Melanocyte of skin (primary cell): ENCODE results near the genes HOXC5, OR6C4, METTL7B and ITGA7.

- CAGE, long polyA plus RNA, 2 experiments = no peak in any of the 2 experiments
Measured at GRCh38 chr12:53963908-53964288, 9.0 kb upstream of the HOXC11 start.

GRCh38 chr12:53967500-53967920 lies 5.4 kb upstream of the HOXC11 start:
- CAGE, long polyA plus RNA, 2 experiments = no peak in any of the 2 experiments

DNA sequence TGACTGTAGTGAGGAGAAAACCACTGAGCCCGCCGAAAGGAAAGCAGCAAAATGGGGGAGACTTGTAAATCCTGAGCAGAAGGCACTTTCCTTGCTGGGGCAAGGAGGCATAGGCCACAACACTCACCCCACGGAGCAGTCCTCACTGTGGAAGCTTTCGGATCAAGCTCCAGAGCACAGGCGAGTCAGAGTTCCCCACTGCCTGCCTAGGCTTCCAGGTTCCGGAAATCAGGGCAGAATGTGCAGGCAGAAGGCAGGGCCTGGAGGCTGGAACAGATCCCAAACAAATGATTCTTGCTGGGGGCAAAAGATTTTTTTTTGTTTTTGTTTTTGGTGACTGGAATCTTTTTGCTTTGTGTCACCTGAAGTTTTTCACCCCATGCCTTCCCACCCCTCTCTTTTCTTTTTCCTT lies 4.4 kb upstream of the HOXC11 start:
- CAGE, long polyA plus RNA, 2 experiments = no peak in any of the 2 experiments

DNA sequence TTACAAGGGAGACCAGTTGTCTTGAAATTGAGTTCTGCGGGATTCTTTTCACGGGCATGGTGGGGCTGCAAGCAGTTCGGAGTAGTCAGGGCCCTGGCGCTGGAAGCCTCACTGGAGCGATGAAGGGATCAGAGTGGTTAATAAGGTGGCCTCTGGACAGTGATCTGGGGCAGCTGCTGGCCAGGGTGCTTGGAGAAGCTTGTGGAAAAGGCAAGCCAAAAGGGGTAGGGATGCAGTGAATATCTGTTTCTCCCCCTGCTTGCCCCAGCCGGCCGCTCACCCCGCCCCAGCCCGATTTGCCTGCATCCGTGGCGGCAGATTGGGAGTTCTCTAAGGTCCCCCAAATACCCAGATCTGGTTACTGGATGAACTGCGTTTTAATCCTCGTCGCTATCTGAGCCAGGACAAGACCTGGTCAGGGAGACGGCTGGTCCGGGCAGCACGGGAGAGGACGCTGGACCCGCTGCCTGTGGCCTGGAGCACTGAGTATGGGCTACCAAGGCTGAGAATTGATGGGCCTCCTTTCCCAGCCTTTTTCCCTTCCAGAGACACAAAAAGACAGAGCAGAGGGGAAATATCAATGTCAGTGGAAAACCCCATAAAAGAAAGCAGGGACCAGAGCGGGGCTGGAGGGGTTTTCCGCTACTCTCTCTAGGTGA lies 7.2 kb upstream of the HOXC6 start:
- CAGE, long polyA plus RNA, 2 experiments = no peak in any of the 2 experiments

DNA sequence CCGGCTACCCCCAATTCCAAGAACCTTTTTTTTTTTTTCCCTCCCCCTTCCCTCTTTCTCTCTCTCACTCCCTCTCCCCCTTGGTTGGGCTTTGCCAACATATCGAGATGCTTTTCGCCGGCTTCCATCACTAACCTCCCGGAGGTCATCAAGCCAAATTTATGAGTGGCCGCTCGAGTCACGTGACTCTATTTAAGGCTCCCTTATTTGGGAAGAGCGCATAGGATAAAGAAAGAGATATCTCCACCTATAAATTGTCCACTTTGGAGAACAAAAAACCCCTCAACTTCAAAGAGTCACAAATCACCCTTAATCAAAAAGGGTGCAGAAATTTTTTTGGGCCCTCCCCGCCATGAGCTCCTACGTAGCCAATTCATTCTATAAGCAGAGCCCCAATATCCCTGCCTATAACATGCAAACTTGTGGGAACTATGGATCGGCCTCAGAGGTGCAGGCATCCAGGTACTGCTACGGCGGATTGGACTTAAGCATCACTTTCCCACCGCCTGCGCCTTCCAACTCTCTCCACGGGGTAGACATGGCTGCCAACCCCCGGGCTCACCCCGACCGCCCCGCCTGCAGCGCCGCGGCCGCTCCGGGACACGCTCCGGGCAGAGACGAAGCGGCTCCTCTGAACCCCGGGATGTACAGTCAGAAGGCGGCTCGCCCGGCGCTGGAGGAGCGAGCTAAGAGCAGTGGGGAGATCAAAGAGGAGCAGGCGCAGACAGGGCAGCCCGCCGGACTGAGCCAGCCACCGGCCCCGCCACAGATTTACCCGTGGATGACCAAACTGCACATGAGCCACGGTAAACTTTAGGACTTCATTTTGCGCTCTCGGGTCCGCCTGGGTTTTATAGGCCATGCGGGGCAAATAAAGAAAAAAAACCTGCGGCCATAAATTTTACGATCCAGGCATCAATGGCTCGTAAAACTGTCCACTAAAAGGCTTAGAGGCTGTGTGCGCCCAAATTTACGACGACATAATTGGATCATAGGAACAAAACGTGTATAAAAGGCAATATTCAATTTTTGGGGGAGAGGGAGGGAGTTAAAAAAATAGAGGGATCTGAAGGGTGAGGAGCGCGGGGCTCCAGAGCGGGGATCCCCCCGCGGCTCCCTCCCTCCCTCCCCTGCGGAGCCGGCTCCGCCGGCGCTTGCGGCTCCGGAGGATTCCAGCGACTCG lies at the start of gene HOXC5:
TSS of gene HOXC5 (plus strand) at position 280 of the 1,183 bp plus-strand sequence.
- CAGE, long polyA plus RNA, 2 experiments = no peak in any of the 2 experiments

GRCh38 chr12:54036873-54037358 lies 4.1 kb downstream of the HOXC5 start:
- CAGE, long polyA plus RNA, 2 experiments = no peak in any of the 2 experiments

- CAGE, long polyA plus RNA, 2 experiments = no peak in any of the 2 experiments
Measured at GRCh38 chr12:54135212-54136070, 53.3 kb downstream of the SMUG1 start.

DNA sequence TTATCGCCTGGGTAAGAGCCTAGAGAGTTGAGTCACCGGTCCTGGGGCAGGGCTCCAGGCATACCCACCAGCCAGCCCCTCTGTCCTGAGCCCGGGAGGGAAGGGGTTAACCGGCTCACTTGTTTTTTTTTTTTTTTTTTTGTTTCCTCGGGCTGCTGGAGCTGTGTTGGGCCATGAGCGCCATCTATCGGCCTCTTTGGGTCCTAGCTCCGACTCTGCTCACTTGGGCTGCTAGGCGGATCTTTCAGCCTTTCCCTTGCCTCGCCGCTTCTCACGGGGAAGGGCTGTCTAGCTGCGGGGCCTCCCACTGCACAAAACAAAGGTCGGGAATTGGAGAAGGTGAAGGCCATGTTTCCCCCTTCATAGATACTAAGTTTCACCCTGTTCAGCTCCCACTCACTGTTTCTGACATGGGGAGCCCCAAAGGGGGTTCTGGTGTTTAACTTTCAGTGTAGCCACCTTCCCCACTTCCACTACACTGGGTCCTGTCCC lies 2.8 kb upstream of the SMUG1 start:
- CAGE, long polyA plus RNA, 2 experiments = no peak in any of the 2 experiments

GRCh38 chr12:54214498-54215061 lies 25.8 kb upstream of the SMUG1 start:
- CAGE, long polyA plus RNA, 2 experiments = no peak in any of the 2 experiments

GRCh38 chr12:54284607-54285022 lies 4.1 kb downstream of the HNRNPA1 start:
- CAGE, long polyA plus RNA, 2 experiments = no peak in any of the 2 experiments

GRCh38 chr12:54353449-54354001 lies 10.8 kb downstream of the GPR84 start:
- CAGE, long polyA plus RNA, 2 experiments = no peak in any of the 2 experiments

DNA sequence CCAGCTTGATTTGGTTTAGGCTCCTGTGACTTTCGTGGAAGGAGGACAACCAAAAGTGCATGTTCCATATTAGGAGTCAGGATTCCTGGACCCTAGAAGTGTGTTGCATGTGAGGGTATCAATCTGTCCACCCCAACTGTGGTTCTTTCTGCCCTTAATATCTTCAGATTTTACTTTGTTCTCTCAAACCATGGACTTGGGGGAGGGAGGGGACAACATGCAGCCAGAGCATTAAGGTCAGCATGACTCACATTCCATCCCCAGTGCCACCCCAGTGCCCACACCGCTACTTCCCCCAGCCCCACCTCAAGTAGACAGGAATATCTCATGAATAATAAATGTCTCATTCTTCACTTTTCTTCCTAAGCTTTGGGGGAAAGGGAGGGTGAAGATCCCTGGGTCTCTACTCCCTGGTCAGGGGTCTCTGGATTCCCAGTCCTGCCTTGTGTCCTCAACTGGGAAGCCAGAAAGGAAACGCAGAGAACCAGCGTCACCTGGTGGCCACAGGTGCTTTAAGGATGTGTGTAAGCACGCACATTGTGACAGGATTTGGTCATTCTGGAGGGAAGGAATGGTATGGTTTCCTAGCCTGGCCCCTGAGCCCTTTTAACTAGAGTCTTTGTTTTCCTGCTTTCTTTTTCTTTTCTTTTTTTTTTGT lies 3.6 kb downstream of the GPR84 start:
- CAGE, long polyA plus RNA, 2 experiments = no peak in any of the 2 experiments

DNA sequence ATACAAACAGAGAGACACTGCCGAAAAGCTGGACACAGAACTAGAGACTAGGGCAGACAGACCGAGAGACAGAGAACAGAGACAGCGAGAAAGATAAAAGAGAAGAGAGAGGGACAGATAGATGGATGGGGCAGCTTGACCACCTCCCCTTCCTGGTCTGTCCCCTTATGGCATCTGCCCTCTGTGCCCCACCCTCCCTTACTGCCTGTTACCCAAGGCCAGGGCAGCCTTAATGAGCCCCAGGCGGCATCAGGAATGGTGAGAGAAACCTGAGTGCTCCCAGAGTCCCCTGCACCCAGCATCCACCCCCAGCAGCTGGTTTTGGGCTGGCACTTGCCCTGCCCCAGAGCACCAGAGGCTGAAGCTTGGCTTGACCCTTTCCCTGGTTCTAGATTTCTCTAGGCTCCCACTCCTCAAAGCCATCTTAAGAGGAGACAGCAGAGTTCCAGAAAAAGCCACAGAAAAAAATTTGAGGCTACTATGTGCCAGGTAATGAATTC lies 1.9 kb upstream of the ZNF385A start:
- CAGE, long polyA plus RNA, 2 experiments = no peak in any of the 2 experiments

DNA sequence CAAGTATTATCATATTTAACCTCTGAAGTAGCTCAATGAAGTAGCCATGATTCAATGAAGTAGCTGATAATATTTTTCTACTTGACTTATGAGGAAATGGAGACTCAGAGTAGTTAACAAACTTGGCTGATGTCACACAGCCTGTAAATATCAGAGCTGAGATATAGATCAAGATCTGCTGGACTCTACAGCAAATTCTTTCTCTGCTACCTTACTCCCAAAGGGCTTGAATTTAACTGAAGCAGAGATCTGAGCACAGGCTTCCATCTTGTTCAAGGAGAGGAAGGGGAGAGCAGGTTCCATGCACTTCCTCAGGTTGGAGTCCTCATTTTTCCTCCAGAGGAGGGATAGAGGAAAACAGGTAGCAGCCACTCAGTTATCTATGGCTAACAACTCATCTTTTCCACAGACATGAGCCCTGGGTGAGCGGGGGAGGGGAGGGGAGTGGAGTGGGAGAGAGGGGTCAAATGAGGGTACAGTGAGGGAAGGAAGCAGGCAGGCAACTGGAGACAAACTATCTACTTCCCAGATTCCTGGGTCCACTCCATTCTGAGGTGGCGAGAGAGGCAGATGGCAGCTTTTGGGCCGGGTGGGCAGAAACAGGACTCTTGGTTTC lies 2.4 kb upstream of the ZNF385A start:
- CAGE, long polyA plus RNA, 2 experiments = no peak in any of the 2 experiments

DNA sequence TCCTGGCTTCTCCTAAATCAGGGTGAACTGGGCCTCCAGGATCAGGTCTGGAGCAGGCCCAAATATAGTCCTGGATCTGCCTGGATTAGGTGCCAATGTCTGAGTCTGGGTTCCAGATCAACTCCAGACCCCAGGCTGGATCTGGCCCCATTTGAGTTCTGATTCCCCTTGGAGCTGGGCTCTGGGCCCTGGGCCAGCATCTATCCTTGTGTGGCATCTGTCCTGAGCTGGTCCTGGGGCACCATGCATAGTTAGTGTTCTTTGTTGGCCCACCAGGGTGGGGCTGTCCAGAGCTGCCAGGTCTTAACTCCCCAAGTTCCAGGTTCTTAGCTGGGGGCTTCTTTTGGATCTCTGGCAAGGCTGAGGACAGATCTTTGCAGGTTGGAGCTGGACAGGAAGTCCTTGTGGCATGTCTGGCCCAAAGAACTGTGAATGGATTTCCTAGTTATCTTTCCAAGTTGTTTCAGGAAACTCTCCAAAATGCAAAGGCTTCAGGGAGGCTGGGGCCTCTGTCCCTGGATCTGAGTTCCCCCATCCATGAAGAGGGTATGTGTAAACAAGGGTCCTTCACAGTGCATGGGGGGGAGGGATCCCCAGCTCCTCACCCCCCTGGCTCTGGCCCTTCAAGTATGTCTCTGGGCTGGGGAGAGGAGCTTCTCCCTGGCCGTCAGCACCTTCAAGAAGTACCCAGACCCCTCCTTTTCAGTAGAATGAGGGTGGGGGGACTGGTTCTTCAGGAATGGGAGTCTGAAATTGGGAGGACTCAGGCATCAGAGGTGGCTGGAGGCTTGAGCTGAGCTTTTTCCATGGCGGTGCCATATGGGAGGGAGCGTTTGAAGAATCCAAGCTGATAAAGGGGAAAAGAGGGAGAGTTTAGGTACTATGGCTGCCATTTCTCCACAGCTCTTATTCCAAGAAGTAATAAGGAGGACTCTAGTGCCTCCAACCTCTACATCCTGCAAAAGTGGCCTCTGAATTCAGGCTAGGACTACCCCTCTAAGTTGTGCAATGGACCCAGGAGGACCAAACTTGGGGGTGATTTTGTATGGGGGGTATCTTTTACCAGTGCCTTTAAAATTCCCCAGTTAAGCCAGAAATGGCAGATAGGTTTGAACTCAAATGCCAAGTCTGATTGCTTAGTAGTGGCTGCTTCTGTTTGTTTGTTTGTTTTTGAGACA lies 11.4 kb upstream of the ZNF385A start:
- CAGE, long polyA plus RNA, 2 experiments = no peak in any of the 2 experiments

DNA sequence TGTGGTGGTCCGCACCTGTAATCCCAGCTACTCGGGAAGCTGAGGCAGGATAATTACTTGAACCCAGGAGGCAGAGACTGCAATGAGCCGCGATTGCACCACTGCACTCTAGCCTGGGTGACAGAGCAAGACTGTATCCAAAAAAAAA lies 1.1 kb upstream of the ITGA5 start:
- CAGE, long polyA plus RNA, 2 experiments = no peak in any of the 2 experiments

DNA sequence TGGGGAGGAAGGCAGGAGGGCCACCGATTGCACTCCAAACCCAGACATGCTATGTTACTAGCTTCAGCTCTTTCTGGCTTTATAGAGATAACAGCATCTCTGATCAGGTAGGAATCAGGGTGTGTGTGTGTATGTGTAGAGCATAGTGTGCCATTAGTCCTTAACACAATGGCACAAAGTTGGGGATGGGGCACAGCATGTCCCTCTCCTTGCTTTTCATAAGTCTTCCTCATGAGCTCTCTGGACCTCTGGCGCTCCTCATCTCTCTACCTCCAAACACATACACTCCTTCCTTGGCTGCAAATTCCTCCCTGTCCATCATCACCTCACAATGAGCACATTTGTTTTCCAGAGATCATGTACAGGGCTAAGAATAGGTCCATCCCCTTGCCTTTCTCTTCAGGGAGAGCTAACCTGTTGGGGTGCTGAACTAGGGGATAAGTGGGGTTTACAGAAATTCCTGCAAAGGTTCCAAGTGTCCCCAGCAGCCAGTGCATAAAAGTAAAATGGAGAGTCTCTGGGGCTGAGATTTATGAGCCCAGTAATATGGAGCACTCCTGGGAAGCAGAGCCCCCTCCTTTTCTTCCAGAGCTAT lies 5.7 kb upstream of the ITGA5 start:
- CAGE, long polyA plus RNA, 2 experiments = no peak in any of the 2 experiments

DNA sequence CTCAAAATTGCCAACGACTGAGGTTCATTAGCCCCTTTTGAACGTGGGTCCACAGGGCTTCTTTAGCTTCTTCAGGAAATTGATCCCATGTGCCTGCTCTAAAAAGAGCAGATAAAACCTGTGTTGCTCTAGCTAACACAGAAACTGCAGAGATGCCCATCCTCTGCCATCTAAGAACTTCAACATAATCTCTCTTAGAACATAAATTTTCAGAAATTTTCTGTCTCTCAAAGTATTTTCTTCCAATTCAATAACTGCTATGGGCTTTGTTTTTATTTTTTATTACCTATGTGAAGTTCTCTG lies at the start of gene OR6C4:
TSS of gene OR6C4 (plus strand) at position 151 of the 303 bp plus-strand sequence.
- CAGE, long polyA plus RNA, 2 experiments = no peak in any of the 2 experiments

- CAGE, long polyA plus RNA, 2 experiments = no peak in any of the 2 experiments
Measured at GRCh38 chr12:55680850-55682010, at the start of gene METTL7B. Gene METTL7B, plus strand, starts transcription at chr12:55681736.

DNA sequence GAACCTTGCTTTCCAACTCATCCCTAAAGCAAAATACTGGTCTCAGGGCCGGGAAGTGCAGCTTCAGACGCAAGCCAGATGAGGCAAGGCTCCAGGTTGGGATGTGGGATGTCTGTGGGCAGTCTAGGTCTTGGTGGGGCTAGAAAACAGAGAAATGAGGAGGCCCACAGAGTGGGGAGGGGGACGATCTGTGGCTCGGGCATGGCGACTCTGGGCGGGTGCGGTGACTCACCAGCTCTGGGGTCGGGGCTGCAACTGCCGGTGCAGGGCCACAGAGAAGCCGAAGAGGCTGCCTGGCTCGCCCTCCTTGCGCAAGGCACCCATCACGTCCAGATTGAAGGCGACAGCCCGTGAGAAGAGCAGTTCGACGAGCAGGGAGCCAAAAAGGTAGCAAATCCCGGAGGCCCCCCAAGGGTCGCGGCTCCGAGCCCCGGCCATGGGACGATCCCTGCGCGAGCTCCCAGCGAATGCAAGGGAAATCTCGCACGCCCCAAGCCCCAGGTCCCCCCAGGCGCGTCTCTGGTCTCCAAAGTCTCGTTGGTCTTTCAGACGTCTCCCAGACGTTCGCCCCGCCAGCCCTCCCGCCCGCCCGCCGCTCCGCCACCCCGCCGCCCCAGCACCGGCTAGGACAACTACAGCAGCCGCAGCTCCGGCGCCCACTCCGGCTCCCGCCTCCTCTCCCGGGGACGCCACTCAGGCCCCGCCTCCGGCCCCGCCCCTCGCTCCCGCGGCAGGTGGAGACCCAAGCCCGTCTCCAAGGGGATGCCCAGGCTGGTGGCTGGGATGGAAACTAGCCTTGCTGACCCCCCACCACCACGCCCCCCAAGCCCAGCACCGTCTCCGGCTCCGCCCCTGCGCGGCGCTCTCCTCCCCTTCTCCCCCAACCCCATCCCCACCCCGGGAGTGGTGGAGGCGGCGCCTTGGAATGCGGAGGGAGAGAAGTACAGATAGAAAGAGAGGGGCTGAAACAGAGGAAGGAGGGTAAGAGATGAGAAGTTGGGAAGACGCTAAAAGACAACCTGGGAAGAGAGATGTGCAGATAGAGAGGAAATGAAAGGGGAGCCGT lies at the start of gene ITGA7:
TSS of gene ITGA7 (minus strand) at position 660 of the 1,066 bp plus-strand sequence.
- CAGE, long polyA plus RNA, 2 experiments = no peak in any of the 2 experiments